Measurements from ENCODE around the gene PARP8.

DNA sequence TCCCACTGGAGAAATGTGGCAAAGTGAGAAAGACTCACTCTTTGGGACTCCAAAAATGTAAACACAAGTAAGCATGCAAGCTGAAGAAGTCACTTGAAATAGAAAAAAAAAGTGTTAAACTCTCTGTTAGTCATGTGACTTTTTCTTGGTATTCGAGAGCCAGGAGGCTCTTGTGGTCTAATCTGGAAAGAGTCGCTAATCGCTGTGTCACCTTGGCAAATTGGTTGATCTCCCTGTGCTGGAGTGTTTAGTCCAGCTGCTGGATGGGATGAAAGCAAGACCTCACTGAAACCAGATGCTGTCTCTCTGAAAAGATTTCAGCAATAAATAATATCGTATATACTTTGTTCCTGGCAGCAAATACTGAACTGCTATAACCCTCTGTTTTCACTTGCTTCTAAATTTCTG lies 95.5 kb downstream of the GHR start:
- PRO-cap: no peak

DNA sequence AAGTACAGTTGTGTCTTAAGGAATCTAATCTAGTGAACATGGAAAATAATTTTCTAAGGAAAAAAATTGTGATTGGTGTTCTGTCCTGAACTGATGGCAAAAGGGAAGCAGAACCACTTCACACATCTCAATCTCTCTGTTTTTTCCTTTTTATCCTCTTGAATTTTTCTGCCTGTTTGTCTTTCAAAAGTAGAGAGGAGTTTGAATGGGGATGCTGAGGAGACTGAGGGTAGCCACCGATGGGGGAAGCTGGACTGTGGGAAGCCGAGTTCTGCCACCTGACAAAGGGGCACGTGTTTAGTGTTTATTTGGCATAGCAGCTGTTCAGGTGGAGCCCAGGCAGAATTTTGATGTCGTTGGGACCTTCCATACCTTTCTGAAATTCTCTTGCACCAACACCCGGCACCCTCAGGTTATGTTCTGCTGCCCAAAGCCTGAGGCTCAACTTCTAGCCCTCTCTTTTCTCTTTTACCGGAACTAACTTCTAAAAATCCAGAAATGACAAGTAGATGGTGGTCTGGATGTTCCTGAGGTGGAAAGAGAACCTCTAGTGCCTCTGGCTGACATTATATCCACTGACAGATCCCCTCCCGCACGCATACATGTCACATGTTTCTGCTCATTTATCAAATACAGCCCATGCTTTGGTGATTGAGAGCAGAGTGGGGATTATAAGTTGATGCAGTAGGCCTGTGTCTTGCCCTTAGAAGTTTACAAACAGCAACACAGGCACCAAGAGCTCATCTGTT lies 127.4 kb downstream of the GHR start:
- PRO-cap: no peak

DNA sequence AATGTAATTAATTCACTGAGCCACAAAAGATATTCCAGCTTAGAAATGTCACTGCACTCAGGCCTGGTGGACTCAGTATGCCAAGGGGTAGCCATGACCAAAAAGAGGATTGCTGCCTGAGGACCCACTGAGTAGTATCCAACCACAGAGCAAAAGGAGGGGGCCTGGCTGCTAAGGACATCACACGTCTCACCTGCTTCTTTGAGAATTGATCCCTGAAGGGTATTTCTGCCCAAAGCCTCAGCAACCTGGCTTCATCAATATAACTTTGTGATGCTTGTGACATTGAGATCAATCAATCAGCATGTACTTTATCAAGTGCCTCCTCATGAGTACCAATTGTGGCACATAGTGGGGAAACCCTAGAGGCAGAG lies 134.6 kb upstream of the CCDC152 start:
- PRO-cap: no peak

DNA sequence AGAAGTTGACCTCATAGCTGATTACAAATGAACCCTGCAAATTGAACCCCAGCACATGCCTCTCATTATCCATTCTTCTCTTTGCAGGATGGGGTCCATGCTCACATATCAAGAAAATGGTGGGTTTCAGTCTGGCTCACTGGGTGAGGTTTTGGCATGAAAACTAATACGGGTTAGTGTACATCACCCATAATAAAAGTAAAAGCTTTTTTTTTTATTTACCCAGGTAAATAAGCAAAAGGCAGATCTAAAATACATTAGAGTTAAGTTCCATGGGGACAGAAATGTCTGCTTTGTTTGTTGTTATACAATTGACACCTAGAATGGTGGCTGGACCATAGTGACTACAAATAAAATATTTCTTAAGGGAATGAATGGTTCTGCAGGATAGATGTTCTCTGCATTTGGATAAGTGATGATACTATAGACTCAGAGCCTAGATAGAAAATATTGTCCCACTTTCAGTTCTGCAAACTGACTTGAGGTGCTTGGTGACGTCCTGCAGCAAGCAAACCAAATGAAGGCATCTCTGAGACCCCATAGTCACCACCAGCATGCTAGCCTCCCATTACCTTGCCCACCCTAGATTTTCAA lies 110.3 kb upstream of the CCDC152 start:
- PRO-cap: no peak

GRCh38 chr5:42990739-42991388 lies 49.3 kb downstream of the ANXA2R start:
- PRO-cap: no peak

- PRO-cap: bidirectional peak, plus-strand start at chr5:43039554, minus-strand start at chr5:43039519; unidirectional peak, minus-strand start at chr5:43039957
Measured at GRCh38 chr5:43039302-43040256, 540 bp downstream of the ANXA2R start.

- PRO-cap: no peak
Measured at GRCh38 chr5:43054060-43054842, 14.1 kb upstream of the ANXA2R start.

DNA sequence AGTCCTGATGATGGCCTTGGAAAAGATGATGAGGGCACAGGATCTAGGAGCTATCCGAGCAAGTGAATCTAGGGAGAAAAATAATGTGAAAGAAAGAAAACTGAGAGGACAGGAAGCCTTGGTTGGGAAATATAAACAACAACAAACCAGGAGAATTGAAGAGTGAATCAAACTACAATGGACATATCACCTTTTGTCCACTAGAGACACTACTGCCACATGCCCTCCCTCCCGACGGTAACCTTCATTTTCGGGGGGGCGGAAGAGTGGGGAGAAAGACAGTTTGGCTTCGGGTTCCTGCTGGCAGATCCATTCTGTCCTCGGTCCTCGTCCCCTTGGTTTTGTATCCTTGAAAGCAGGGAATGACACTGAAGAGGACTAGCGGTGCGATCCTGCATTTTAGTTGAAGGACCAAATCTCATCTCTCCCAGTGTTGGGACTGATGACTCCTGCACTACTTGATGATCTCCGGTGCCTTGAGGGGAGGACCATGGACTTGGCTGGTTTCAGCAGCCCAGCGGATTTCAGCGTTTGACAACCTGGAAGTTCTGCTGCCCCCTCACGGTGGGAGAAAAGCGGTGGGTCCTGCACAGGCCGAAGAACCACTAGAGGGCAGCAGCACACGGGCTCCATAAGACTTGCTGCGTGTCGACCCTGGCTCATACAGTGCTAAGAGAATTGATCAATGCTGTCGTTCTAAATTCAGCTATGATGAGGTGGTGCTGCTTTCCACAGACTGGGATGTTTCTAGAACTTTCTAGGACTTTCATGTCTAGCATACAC lies 15.2 kb upstream of the ZNF131 start:
- PRO-cap: no peak

- PRO-cap: no peak
Measured at GRCh38 chr5:43287292-43287606, 26.0 kb downstream of the HMGCS1 start.

GRCh38 chr5:43409637-43410812 lies 2.2 kb downstream of the CCL28 start:
- PRO-cap: no peak

- PRO-cap: no peak
Measured at GRCh38 chr5:43482590-43483151, 994 bp downstream of the TMEM267 start.

GRCh38 chr5:43613274-43613708 lies 10.3 kb downstream of the NNT start:
- PRO-cap: no peak

- PRO-cap: no peak
Measured at GRCh38 chr5:43677523-43677945, 74.6 kb downstream of the NNT start.

DNA sequence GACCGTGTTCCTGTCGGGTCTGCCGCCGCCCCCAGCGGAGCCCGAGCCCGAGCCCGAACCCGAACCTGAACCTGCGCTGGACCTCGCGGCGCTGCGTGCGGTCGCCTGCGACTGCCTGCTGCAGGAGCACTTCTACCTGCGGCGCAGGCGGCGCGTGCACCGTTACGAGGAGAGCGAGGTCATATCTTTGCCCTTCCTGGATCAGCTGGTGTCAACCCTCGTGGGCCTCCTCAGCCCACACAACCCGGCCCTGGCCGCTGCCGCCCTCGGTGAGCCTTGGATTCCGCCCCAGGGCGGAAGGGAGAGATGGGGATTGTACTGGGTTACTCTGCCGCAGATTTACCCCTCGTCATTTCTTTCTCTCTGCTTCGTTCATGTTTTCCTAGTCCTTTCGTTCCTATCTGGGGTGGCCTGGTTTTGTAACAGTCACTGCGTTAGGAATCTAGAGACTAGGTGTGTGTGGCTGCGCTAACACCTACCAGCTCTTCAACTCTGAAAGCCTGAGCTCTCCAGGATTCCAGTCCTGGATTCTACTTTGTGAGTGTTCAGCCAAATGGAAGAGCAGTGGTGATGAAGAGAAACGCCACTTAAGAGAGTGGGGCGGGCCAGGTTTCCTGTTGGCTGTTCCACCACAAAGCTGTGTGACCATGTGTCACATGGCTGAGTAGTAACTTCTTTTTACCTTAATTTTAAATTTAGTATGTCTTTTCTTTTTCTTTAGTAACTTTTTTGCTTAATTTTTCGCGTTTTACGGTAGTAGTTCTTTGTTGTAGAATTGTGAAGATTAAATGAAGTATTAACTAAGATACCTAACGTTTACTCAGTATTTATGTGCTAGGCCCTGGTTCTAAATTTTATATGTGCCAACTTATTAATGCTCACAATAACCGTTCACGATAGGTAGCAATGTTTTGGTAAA lies 807 bp downstream of the MRPS30 start:
- PRO-cap: unidirectional peak, minus-strand start at position 494 of the sequence

DNA sequence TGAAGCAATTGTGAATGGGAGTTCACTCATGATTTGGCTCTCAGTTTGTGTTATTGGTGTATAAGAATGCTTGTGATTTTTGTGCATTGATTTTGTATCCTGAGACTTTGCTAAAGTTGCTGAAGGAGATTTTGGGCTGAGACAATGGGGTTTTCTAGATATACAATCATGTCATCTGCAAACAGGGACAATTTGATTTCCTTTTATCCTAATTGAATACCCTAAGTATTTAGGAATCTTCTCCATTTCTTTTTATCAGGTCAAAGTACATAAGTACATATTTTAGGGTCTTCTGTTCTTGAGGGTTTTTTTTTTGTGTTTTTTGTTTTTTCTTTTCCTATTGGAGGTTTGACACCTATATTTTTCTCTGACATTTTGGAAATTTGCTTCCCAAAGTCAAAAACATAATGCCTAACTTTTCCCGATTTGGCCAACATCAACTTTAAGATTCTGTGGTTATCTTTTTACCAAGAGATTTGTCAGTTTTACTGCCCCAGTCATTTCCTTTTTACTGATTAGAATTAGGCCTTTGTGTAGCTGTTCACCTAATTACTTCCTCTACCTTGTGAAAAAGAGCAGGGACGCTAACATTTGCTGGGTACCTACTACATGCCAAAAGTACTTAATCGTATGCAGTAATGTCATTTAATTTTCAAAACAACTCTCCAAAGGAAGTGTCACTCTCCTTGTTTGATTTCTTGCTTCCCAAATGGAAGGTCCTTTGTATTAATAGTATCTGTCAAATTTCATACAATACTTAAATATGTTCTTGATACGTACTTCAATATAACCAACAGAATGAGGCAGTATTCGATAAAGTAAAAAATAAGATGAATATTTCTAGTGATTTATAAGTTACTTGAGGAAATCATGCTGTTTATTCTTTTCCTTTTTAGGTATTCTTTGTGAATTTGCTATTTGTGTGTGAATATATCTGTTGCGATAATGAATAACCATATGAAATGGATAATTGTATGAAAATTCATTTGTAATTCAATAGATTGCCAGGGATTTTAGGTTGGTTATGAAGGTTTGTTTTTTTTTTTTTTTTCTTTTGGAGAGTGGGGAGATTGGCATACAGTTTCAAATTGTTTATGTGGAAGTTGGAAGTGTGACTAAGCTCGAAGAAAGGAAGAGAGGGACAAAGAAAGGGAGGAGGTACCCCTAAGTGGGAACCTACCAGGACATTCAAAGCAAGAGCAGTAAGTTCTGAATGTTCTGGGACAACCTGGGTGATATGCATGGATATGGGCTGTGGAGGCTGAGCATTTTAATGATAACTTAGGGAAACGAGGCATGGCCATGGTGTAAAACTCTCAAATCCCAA lies 18.0 kb downstream of the MRPS30 start:
- PRO-cap: no peak

DNA sequence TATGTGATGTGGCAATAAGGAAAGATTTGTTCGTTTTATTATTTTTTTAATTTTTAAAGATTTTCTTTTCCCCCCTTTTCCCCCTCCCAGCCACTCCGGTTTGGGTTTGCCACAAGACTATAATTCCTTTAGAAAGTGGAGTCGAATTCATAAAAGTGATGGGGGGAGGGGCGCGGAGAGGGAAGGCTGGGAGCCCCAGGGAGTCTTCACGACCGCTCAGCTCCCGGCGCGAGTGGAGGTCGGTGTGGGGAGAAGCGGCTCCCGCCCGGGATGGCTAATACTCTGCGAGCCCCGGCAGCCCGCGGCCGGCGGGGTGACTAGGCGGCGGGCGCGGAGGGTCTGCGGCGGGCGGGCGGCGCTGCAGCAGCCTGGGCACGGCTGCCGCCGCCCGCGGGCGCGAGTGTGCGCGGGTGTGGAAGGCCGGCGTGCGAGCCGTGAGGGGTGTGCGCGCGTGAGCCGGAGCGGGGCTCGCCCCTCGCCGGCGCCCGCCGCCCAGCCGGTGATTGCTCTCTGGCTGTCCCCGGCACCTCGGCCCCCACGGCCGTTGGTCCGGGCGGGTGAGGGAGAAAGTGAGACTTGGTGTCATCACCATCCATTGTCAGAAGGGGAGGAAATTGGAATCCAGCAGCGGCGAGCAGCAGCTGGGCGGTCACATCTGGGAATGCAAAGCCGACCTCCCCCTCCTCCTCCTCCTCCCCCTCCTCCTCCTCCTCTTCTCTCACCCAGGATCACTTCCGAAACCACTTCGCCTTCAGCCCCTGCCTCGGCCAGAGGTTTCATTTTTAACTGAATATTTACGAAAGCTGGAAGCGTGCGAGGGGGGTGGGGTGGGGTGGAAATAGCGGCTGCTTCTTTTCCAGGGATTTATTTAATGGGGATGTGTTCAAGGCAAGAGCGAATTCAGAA lies at the start of gene PARP8:
Gene PARP8 (plus strand): TSS at position 413 of the 906 bp plus-strand sequence.
- PRO-cap: bidirectional peak, plus-strand start at position 648 of the sequence, minus-strand start at position 600 of the sequence; bidirectional peak, plus-strand start at position 743 of the sequence, minus-strand start at position 663 of the sequence

DNA sequence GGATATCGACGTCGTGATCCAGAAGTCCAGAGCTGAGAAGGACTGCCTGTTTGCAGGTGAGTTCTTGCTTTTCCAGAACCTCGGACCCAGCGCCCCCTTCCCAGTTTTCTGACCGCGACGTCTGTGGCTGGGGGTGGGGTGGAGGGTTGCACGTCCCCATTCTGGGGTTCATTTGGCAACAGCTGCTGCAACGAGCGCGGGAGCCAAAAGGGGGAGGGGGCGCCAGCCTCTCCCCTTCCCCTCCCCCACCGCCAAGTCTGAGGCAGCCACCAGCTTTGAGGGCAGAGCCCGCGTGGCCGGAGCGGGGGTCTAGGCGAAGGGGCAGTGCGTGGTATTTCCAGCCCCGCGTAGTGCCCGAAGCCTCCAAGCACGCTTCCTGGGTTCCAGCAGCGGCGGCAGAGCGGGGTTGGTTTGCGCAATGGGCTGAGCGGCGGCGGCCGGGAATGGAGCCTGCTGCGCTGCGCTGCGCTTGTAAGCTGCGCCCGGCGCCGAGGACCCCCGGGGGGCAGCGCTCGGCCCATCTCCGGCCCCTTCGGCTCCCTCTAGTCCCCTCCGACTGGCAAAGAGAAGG lies 779 bp downstream of the PARP8 start:
- PRO-cap: bidirectional peak, plus-strand start at position 284 of the sequence, minus-strand start at position 122 of the sequence

GRCh38 chr5:50855738-50856047 lies 189.3 kb downstream of the PARP8 start:
- PRO-cap: no peak

DNA sequence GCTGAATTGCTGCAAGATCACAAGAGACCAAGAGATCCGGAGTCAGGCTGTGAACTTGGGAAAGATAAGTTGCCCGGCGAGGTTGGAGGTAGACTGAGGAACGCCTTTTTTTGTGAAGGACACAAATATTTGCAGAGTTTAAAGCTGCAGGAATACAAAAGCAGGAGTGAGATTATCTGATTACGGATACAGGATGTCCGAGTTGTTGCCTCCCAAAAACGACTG lies 302.4 kb downstream of the PARP8 start:
- PRO-cap: no peak

DNA sequence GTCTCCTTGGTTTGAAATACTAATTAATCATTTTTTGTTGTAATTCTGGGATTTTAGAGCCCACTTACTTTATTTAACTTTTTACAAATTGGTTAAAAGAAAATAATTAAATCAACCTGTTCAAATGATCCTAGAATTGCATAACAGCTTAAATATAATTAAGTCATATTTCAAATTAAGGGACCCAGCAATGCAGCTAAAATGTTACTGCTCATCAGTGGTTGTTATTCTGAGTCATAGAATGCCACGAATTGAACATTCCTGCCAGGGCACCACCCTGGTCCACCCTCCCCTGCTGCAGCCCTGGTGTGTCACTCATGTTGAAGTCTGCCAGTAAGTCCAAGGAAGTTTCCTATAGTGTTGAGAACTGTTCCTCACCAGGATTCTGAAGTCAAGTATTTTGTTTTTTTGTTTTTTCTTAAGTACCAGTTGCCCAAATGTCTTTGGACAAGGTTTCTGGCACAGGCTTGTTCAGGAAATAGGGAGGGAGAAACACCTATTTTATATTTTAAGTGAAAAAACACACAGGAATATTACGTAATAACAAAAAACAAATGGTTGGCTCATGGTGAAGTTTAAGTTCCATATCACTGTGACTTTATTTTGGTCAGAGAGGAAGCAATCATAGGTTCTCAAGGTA lies 4.4 kb upstream of the ITGA1 start:
- PRO-cap: no peak

Measured in Metastatic Lung Carcinoma in the Adrenal Gland (tissue), 1 donor.